Measurements from ENCODE around the gene RPIA.

DNA sequence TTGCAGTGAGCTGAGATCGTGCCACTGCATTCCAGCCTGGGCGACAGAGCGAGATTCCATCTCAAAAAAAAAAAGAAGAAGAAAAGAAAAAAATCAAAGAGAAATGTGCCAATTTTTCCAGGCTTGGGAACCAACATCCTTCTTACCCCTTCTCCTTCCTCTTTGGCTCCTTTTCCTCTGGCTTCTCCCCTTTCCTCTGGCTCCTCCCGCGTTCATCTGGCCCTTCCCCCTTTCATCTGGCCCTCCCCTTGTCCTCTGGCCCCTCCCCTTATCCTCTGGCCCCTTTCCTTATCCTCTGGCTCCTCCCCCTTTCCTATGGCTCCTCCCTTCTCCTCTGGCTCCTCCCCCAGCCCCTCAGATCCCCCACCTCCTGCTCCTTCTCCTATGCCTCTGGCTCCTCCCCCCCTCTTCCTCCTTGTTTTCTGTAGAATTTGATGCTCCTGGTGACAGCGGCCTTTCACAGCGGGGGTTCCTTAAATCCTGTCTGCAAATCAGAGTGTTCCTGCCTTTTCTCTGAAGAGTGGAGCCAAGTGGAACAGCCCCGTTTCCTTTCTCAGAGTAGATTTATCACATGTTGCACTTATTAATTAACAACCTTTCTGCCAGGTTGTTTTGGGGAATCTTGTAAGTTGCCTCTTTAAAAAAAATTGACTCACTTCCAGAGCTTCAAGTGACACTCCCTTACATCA is 28.1 kb downstream of the FABP1 start:
- PRO-cap: no peak

DNA sequence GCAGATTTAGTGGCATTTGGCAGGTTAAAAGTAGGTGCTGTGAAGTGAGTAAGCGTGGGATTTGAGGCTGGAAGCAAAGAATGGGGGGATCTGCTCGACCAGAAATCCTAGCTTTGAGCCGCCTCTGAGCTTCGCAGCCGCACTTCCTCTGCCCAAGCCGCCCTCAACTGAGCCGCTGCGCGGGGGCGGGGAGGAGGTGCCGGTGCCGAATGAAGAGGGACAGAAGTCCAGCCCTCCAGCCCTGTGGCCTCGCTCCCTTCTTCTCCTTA is 30.1 kb downstream of the THNSL2 start:
- PRO-cap: no peak

GRCh38 chr2:88281925-88282424 is 111.8 kb downstream of the THNSL2 start:
- PRO-cap: no peak

- PRO-cap: no peak
Observed at GRCh38 chr2:88350172-88351425, 101.9 kb downstream of the FOXI3 start.

DNA sequence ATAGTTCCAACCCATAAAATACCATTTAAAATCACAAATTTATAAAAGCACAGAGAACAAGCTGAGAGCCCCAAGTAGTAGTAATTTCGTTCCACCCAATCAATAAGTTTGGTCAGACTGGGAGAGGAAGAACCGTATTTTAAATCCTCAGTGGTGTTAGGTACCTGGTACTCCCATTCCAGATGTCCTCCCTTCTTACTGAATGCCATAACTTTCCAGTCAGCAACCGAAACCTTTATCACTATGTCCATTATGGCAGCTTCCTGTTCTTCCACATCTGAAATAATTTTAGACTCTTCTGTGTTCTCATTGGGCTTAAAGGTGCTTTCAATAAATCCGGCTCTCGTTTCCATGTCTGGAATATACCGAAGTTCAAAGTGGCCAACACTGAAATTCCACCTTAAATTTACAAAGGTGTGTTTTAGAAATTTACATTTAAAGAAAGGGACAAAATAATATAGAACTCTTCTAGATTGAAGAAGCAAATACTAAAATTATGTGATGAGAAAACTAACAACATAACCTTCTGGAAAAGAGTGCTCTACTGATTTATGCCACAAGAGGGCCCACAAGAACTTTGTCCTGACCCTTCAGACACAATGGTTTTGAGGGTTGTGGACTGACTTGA is 36.5 kb downstream of the EIF2AK3 start:
- PRO-cap: no peak

GRCh38 chr2:88614942-88615326 is 12.3 kb downstream of the EIF2AK3 start:
- PRO-cap: no peak

- PRO-cap: no peak
Observed at GRCh38 chr2:88690944-88691354, 524 bp upstream of the RPIA start.

DNA sequence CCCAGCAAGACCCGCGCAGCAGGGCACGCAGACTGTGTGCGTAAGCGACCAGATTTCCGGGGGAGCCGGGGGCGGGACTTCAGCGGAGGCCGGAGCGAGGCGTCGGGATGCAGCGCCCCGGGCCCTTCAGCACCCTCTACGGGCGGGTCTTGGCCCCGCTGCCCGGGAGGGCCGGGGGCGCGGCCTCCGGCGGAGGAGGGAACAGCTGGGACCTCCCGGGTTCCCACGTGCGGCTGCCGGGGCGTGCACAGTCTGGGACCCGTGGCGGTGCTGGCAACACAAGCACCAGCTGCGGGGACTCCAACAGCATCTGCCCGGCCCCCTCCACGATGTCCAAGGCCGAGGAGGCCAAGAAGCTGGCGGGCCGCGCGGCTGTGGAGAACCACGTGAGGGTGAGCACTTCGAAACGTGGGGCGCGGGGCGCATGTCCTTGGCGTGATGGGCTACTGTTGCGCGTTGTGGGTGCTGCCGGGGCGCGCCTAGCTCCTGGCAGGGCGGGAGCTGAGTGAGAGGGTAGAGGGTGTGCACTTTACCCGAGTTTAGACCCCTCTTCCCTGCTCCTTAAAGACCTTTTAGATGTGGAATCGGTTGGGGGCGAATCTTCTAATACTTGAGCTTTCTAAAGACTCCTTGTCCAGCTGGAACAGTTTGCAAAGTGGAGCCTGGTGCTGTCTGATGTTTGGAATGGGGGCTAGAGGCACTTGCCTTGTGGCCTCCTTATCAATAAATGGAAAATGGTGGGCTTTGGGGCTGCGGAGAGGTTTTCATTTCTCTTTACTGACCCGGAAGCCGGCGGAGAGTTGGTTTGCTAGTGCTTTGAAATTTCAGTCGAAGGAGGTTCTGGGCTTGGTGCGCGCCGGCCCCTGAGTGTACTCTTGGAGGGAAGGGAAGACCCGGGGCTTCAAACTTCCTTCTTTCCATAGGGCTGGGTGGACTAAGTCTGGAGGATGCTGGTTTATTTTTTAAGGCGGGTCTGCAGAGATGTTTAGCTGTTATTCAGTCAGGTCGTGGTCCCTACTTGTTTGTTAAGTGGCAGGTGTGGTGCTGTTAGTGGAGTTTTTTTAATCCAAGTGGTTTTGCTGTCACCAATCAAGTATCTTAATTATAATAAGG is at the start of gene RPIA:
RPIA (plus strand) TSS at position 82 of the 1,113 bp plus-strand sequence.
- PRO-cap: bidirectional peak, plus-strand start at position 254 of the sequence, minus-strand start outside the sequence; bidirectional peak, plus-strand start at position 391 of the sequence, minus-strand start at position 325 of the sequence

DNA sequence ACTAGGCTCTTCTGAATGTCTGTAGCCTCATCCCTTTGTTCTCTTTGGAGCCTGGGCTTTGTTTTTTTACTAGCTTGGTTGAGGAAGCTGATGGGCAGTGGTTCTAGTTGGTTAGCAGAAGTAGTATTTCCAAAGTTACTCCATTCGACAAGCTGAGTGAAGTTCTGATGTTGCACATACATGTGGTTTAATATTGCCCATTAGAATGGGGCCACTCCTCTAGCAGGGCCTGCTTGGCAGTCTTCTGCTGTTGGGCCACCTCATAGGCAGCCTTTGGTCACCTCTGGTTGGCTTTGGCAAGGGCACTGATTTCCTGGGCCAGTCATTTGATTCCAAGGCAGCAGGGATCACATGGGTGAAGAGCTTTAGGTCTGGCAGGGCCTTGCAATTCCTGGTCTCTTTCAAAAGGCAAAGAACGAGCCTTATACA is 2.5 kb downstream of the RPIA start:
- PRO-cap: no peak

DNA sequence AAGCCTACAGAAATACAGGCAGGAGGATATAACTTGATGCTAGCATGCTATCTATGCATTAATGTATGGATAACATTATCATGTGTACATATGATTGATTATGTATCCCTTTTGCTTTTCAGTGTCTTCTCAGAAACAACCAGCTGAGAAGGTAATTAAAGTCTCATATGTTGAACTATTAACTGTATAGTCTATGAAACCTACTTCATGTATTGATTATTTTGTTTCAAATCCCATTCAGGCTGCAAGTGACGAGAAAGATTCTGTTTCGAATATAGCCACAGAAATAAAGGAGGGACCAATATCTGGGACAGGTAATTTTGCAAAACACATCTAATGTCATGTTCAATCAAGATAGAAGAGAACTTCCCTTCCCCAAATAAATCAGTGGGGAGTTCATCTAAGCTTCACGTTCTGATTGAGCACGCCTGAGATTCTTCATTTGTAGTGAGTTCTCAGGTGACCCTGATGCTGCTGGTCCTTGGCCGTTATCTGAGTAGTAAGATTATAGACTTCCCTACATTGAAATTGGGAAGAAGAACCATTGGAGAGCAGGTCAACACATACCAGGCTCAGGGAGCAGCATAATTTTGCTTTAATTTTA is 91.2 kb downstream of the RPIA start:
- PRO-cap: no peak

DNA sequence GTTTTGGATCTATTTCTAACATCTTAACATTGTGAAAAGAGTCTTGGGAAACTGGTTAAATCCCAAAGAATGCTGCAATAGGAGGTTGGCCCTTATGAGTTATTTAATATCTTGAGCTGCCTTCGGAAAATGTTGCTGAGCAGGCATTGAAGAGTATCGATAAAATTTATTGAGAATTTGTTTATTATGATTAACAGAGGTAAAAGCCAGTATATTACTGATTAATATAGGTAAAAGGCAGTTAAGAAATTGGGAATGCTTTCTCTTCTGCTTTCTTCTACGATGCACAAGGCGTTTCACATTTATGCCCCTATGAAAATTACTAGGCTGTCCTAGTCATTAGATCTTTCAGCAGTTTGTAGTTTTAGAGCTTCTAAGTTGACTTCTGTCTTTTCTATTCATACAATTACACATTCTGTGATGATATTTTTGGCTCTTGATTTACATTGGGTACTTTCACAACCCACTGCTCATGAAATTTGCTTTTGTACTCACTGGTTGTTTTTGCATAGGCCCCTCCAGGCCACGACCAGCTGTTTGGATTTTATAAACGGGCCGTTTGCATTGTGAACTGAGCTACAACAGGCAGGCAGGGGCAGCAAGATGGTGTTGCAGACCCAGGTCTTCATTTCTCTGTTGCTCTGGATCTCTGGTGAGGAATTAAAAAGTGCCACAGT is 193.6 kb downstream of the RPIA start:
- PRO-cap: no peak

DNA sequence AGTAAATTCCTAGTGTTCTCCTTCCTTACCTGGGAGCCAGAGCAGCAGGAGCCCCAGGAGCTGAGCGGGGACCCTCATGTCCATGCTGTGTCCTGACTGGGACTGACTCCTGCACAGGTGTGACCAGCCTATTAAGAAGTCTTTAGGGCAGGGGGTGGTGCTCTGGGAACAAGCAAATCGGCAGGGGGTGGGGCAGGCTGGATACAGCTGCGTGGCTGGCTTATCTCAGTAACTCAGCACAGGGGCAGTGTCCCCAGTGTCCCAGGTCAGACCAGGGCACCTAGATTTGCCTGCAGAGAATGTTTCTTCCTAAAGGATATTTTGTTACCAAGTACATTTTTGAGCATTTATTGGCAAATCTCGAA is 318.9 kb downstream of the RPIA start:
- PRO-cap: no peak

GRCh38 chr2:89100232-89100529 is 408.7 kb downstream of the RPIA start:
- PRO-cap: no peak

GRCh38 chr2:89837641-89838241 is 1146.3 kb downstream of the RPIA start:
- PRO-cap: no peak

DNA sequence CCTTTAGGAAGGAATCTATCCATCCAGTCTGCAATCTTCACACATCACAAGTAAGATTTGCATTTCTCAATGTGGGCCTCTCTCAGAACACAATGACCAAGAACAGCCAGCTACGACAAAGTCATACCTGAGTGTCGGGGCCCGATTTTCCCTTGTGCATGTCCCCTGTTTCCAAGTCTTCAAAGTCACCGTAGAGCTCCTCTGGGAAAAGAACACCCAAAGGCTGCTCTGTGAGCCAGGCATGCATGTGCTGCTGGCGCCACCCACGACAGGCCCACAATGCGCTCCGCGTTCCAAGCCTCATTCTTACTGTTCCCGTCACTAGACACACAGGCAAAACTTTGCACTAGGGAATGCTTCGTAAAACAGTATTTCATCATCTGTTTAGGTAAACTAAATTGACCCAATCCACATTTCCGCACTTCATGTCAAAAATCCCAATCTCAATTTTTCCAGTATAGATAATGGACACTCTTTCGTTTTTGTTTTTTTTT is 384.0 kb upstream of the AQP7B start:
- PRO-cap: no peak

DNA sequence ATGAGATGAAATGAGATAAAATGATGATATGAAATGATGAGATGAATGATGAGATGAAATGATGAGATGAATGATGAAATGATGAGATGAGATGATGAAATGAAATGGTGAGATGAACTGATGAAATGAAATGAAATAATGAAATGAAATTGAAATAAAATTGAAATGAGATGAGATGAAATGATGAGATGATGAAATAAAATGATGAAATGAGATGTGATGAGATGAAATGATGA is 367.1 kb upstream of the AQP7B start:
- PRO-cap: no peak

GRCh38 chr2:95047857-95048132 is 22.3 kb downstream of the MAL start:
- PRO-cap: no peak

GRCh38 chr2:95057371-95058259 is 32.1 kb downstream of the MAL start:
- PRO-cap: bidirectional peak, plus-strand start at chr2:95057876, minus-strand start at chr2:95057545

- PRO-cap: no peak
Observed at GRCh38 chr2:95109684-95110164, 11.9 kb downstream of the MRPS5 start.

- PRO-cap: no peak
Observed at GRCh38 chr2:95818097-95818531, 173.5 kb downstream of the ANKRD36C start.